Measurements from ENCODE around the genes NOX1, TIMM8A, HNRNPH2, SLC25A53 and TEX13A.

- PRO-cap, 2 experiments: no peak in any of the 2 experiments
Observed at GRCh38 chrX:96686029-96686286, 1.3 kb downstream of the DIAPH2 start.

GRCh38 chrX:97046640-97047034, 162.9 kb downstream of the RPA4 start:
- PRO-cap, 2 experiments: no peak in any of the 2 experiments

GRCh38 chrX:97261698-97262932, 378.4 kb downstream of the RPA4 start:
- PRO-cap, 2 experiments: no peak in any of the 2 experiments

DNA sequence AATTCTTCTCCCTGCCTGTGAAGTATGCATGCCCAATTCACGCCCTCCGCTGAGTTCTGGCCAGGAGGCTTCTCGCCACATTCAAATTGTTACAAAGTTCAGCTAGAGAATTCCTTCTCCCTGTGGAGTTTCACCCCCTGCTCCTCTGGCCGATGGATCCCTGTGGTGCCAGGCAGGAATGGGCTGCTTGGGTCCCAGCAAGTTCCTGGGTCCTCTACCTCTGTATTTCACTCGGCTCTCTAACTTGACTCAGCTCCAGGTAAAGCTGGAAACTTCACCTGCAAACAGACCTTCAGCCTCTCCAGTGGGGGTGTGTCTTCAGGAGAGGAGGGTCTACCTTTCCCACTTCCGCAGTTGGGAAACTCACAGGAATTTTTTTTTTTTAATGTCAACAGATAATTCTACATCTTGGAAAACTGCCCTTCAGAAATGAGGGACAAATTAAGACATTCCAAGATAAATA, 7.4 kb upstream of the CSTF2 start:
- PRO-cap, 2 experiments: no peak in any of the 2 experiments

GRCh38 chrX:100874222-100874419, at the start of gene NOX1:
Gene NOX1 (minus strand): TSS chrX:100874359.
- PRO-cap, 2 experiments: no peak in any of the 2 experiments

DNA sequence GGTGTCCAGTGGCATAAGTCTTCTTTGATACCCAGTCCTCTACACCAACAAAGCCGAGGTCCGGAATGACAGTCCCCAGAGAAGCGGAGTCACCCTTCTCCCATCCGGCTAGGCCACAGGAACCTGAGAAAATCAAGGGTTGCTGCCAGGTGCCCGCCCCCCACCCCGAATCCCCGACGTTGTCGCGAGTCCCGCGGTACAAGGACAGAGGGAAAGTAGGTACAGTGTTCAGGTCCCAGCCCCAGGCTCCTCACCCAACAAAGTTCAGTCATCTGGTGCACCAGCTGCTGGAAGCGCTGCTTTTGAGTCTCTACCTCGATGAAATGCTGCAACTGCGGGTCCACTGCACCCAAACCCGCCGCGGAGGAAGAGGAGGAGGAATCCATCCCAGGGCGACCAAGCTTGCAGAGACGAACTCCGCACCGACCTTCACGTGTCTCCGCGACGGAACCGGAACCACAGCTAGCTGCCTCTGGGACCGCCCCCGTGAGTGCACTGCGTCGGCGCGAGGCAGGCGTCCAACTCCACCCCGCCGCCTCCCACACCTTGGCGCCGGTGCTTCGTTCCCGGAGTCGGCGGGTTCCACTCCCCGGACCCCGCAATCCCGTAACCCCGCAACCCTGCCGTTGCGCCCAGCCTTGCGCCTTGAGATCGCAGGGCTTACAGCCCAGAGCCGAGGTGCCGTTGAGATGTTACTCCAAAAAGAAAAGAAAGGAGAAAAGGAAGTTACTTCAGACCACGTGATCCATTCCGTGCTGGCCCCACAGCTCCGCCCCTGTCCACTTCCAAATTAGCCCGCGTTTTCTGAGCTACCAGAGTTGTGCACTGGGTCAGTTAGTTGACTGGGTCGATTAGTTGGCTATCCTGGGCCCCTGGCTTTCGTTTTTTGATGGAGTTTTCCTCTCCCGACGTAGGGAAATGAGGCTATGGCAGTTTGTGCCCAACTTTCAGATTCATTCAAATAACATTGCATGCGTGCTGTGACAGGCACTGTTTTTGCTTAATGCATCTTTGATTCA, at the start of gene TIMM8A:
TIMM8A (minus strand) TSS at position 464 of the 1,019 bp plus-strand sequence.
- PRO-cap, 2 experiments: peak in 2 of 2 experiments; most common plus-strand start position 495 of the sequence (in 2); most common minus-strand start position 440 of the sequence (in 2)

DNA sequence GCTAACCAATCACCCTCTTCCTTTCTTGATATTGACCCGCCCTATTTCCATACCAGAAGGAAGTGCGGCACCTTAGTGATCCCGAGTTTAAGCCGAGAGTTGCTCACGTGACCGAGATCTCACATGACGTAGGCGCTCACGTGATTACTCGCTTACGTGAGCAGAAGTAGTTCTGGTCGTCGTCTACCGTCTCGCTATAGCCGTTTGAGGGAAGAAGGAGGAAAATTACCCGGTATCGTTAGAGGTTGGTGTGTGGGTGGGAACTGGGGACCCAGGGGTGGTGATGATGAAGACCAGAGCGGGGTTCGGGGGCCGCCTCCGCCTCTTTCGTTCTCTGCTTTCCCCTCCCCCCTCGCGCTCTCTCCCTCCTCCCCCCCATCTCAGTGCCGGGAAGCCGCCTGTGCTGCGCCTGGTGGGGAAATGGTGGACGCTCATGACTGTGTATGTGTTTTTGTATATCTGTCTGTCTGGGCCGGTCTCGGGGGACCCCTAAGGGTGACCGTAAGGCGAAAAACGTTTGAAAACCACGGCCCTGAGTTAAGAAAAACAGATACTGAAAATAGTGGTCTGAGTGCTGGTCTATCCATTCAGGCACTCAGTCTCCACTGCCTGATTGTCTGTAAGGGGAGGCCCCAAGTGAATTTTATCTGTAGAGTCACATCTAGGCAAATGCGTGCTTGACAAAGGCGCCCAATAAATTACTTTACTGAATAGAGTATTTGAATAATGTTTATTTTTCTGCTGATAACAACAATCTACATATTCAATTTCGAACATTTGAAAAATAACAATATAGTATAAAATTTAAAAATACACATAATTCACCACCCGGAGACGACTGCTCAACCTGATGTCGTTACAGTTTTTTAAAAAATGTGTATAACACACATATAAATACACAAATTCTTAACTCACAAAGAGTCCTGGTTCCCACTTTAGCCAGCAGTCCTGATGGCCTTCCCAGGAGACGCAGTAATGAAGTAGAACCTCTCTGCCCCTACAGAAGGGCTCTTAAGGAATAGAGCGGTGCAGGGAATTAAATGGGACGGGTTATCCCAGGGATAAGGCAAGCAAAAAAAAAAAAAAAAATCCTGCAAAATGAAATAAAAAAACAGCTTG, at the start of gene HNRNPH2:
HNRNPH2 (plus strand) TSS at position 147 of the 1,119 bp plus-strand sequence.
- PRO-cap, 2 experiments: peak in 2 of 2 experiments; most common plus-strand start position 147 of the sequence (in 2); most common minus-strand start position 607 of the sequence (in 1)

- PRO-cap, 2 experiments: no peak in any of the 2 experiments
Observed at GRCh38 chrX:101409195-101409503, 1.1 kb downstream of the HNRNPH2 start.

DNA sequence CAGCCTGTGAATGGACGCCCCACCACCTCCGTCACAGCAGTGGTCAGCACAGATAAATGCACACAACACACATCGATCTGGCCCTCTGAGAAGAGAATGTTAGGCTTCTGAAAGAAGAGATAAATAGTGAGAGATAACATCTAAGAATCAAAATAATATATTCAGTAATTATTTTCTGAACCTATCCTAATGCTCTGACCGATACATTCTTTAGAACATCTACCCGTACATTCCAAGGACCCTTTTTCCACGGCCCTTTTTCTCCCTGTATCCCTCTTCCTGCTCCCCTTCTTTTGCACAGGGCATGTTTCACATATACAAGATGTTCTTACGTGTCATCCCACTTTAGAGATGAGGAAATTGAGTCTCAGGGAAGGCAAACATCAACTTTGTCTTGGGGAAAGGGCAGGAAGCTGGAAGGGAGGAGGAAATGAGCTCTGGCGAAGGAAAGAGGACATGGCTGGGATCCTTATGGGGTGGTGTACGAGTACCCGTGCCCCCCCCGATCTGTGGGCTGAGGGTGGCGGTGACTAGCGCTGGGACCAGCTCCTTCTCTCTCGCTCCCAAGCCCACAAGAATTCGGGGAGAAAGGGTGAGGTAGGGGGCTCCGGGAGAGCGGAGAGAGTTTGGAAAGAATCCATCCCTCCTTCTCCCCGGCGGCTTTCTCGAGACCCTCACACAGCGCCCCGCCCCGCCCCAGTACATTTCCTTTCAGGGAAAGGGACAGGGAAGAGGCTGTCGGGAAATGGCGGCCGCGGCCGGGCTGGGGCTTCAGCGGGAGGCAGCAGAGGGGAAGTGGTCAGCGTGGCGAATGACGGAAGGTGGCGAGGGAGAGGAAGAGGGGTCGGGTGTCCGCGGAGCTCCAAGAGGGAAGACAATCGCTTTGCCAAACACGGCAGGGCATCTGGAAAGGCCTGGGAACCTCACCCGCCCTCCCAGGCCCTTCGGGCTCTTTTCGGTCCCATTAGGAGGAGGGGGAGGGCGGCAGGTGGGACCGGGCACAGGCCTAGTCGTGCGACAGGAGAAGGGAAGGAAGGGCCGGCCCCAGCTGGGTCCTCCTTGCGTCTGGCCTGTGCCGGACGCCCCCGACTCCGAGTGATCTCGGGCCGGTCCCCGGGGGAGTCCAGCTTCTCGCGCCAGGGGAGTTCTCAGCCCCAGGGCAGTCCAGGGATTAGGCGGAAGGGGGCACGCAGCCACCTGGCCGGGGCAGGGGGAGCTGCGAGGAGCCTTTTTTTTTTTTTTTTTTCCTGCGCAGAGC, 10.0 kb downstream of the HNRNPH2 start:
- PRO-cap, 2 experiments: peak in 2 of 2 experiments; most common plus-strand start position 512 of the sequence (in 2); most common minus-strand start position 571 of the sequence (in 1)

DNA sequence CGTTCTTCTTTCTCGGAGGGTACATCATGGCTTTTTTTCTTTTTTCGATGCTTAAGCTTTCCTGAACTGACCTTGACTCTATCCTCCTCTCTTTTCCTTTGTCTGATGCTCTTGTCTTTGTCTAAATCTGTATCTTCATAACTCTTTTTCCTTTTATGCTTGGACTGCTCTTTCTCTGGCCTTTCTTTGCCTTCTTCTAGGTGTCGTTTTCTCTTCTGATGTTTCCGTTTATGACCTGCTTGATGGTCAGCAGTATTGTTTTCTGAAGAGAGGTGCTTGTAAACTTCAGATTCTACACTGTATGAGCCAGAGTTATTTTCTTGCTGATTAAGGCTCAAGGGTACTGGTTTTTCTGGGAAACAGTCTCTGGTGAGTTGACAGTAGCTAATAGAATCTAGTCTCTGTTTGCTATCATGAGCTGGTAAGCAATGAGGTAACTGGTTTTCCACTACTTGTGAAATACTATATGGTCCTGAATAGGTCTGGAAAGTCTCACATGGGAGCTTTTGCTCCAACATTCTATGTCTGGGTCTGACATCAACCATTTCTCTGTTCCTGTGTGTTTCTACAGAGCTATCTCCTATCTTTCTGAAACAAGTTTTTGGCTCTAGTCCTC, 48.1 kb downstream of the ZMAT1 start:
- PRO-cap, 2 experiments: no peak in any of the 2 experiments

DNA sequence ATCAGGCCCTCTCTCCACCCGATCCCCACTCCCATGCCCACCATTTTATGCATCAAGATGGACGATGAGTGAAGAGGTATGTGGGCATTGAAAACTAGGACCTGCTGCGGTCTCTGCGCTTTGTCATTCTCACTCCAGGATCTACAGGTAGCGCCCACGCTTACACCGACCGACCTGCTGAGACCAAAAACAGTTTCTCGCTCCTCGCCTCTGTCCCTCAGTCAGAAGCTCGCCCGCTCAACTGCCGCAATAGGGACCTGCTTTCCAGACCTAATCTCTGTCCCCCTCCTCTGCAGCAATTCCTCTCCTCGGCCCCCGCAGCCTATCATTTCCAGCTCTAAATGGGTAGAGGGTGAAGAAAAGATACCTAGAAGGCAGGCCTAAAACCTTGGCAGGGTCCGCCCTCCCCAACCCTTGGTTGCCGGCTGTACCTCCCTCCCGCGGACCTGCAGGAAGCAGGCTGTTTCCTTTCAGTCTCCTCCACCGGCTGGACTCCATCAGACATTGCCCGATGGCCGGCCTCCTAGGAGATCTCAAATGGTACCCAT, 541 bp downstream of the BEX5 start:
- PRO-cap, 2 experiments: no peak in any of the 2 experiments

DNA sequence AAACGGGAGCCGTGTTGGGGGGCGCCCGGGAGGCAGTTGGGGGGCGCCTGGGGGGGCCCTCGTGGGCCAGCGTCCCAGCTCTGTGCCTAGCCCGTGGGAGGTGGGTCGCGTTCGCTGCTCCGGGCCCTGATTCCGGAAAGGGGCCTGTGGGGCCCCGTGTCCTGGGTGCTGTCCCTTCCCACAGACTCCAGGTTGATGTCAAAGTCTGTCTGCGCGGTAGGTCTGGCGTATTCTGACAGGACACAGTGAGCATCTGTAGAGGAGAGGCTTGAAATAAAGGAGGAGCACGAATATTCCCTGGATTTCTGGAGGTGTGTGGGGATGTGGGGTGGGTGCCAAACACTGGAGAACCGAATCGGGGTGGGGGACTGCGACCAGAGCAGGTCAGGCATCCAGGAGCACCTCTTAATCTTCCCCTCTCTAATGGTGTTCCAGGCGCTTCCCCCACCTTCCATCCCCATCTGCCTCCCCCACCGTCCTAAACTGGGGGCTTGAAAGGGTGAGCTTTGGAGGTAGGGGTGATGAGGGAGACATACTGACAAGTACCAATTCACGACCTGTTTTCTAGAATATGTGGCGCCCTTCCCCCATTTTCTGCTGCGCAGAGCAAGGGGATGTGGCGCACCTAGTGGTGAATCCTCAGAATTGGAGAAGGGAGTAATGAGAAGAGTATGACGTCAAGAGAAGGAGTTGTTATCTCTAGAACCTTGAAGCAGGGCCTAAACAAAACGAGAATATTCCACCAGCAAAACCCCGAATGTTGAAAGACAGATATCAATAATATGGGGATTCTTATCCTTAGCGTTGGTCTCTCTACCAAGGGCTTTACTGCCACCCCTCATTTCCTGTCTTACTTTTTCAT, 903 bp downstream of the GPRASP1 start:
- PRO-cap, 2 experiments: peak in 1 of 2 experiments; most common minus-strand start position 601 of the sequence (in 1)

- PRO-cap, 2 experiments: no peak in any of the 2 experiments
Observed at GRCh38 chrX:103220330-103220863, 5.5 kb downstream of the BEX4 start.

- PRO-cap, 2 experiments: no peak in any of the 2 experiments
Observed at GRCh38 chrX:103584595-103585098, 668 bp upstream of the TCEAL4 start.

GRCh38 chrX:103586013-103586286, 635 bp downstream of the TCEAL4 start:
- PRO-cap, 2 experiments: no peak in any of the 2 experiments

DNA sequence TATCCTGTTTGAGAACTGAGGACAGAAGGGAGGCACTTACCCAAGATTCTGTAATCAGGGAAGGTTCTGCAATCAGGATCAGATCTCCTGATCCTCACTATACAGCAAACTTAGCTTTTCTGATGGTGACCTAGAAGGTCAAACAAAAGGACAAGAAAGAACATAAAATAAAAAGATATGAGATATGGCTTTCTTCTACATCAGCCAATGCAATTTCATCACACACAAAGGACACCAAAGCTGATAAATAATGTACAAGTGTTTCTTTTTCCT, 1.4 kb downstream of the MORF4L2 start:
- PRO-cap, 2 experiments: no peak in any of the 2 experiments

- PRO-cap, 2 experiments: peak in 2 of 2 experiments; most common plus-strand start chrX:104157066 (in 2); most common minus-strand start chrX:104156986 (in 2)
Observed at GRCh38 chrX:104156443-104157239, at the start of gene SLC25A53. Gene SLC25A53 (minus strand): TSS chrX:104157009.

- PRO-cap, 2 experiments: no peak in any of the 2 experiments
Observed at GRCh38 chrX:105220571-105220883, at the start of gene TEX13A. Gene TEX13A (minus strand): TSS chrX:105220694.

DNA sequence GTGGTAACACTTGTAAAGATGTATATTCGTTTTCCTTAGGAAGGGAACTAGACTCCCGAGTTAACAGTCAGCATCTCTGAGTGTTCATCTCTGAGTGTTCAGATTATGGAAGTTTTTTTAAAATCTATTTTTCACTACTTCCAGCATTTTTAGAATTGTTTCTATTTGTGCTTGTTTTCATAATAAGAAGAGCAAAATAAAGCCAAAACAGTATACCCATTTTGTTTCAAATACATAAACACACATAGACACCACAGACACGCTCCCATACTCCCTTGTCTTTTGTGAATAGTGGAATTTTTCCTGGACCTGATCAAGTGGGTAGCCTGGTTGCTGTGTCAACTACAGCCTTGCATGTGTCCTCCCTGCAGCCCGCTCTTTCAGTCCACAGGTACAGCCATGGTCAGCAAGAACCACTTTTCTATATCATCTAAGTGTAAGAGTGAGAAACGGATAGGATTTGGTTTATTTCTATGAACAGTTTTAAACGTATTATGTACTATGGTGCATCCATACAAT, 9.8 kb downstream of the PWWP3B start:
- PRO-cap, 2 experiments: no peak in any of the 2 experiments

DNA sequence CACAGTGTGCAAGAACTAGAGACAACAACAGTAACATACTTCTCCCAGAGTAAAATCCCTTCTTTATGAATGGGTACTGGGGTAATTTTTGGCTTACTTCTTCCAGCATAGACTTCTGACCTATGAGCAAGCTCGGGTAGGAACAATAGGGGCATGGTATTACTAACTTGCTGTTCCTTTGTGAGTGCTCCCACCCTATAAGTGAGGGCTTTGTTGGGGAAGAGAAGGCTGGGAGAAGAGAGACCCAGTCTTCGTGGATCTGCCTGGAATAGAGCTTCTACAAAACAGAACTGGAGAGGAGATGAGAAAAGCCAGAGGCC, 30.2 kb downstream of the CLDN2 start:
- PRO-cap, 2 experiments: no peak in any of the 2 experiments

All from psoas muscle (tissue), 2 donors.